ENCODE data around the gene DCN.

GRCh38 chr12:82708271-82708851, 21.7 kb downstream of the TMTC2 start:
- PRO-cap, result no peak

- PRO-cap, result no peak
Observed at GRCh38 chr12:86134386-86135078, 121.7 kb downstream of the MGAT4C start.

- PRO-cap, result no peak
Observed at GRCh38 chr12:86601095-86601552, 344.9 kb upstream of the MGAT4C start.

- PRO-cap, result no peak
Observed at GRCh38 chr12:89087249-89087665, 265.0 kb downstream of the DUSP6 start.

GRCh38 chr12:89160492-89161206, 191.7 kb downstream of the DUSP6 start:
- PRO-cap, result no peak

DNA sequence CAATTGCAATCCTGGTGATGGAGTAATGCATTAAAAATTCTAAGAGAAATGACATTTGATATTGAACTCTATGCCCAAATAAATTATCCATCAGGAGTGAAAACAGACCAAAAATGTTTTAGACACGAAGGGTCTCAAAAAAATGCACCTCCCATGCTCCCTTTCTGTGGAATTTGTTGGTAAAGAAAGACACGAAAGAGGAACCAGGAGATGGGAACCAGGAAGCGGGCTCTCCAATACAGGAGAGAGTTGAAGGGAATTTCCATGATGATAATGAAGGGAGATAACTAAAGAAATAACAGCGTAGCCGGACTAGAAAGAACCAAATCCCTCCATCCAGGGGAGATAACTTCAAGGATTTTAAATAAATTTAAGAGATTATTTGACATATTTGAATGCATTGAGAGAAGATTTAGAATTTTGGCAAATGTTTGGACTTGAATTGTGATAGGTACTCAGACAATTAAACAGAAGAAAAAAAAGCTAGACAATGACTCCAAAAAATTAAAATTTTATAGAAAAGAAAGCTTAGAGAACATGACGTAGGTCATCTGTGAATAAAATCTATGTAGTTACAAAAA, 182.9 kb downstream of the DUSP6 start:
- PRO-cap, result no peak

GRCh38 chr12:89370266-89371446, 18.4 kb upstream of the DUSP6 start:
- PRO-cap, result no peak

DNA sequence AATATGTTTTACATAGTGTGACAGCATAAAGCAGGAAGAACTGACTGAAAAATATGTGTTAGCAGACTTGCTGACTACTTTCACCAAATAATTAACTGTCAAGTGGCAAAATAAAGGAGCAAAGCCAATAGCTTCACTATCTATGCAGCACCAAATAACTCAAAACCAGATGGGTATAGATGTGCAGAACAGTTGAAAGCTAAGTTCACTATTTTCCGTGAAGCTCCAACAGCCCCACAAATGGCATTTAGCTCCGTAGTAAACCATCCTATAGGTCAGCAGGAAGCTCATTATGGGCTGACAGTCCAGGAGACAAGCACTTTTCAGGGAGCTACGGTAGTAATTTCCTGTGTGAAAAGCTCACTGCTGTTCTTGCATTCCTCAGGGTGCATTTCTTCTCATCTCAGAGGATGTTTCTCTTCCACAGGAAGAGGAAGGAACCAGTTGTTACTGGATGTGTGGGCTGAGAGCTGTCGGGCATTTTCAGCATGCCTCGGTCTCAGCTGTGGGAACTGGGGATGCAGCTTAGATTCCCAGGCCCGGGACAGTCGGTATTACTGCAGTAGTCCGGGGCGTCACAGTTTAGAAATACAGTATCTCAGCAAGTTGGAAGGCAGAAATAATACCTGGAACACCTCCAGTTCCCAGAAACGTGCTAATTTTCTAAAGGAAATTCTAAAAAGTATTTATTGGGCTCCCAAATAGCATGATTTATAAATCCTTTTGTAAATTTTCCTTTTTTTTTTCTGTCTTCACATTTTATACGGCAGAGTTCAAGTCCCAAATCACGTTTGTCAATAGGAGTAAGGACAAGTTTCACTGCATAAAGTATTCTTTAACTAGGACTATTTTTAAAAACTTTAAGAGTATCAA, 72.7 kb downstream of the GALNT4 start:
- PRO-cap, result unidirectional peak, plus-strand start at position 290 of the sequence; bidirectional peak, plus-strand start at position 443 of the sequence, minus-strand start at position 345 of the sequence; bidirectional peak, plus-strand start at position 554 of the sequence, minus-strand start at position 514 of the sequence

DNA sequence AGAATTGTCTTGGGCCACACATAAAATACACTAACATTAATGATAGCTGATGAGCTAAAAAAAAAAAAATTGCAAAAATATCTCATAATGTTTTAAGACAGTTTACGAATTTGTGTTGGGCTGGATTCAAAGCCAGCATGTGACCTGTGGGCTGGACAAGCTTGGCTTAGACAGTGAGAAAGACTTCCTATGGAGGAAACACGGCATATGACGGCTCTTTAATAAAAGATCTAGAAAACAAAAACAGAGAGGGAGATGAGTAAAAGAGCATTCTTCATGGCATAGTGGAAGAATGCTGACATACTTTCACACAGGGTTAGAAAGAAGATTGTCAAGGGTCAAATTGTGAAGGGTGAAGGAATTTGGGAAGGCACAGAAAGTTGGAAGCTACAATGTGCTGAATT, 63.5 kb downstream of the GALNT4 start:
- PRO-cap, result no peak

GRCh38 chr12:89566729-89567036, 40.8 kb upstream of the POC1B start:
- PRO-cap, result no peak

DNA sequence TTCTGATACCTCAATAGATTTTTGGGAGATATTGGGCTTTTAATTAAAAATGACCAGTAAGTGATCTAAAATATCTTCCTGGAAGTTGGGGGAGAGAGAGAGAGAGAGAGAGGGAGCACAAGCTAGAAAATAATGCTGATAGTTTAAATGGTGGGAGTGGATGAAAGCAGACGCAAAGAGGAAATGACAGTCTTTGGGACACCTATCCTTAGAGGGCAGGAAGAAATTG, 399.7 kb upstream of the ATP2B1 start:
- PRO-cap, result no peak

DNA sequence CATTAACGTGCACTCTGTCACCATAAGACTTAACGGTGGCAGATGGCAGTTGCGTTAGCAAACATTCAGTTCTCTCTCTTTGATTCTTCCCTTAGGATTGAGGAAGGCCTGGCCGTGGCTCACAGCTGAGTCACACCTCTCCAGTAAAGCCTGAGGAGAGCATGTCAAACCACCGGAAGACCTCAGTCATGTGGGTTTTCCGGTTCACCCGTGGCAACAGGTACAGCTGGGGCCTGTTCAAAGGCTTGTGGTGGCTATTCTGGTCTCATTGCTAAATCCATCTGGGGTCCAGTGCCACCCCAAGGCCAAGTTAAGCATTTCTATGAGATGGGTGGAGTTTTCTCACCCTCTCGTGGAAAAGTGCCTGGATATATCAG, 545.1 kb upstream of the ATP2B1 start:
- PRO-cap, result no peak

GRCh38 chr12:90954529-90954903, 460 bp downstream of the CCER1 start:
- PRO-cap, result no peak

DNA sequence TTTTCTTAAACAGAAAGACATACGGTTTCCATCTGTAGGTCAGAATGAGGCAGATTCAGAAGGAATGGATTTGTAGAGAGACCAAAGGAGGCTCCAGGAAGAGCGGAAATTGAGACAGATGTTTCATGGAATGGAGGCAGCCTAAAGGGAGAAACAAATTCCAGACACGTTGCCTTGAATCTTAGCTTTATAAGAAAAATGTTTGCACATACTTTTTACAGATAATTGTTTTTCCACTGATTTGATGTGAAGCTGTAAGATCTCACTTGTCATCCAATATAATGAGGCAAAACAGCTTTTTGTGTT, 24.8 kb downstream of the EPYC start:
- PRO-cap, result no peak

DNA sequence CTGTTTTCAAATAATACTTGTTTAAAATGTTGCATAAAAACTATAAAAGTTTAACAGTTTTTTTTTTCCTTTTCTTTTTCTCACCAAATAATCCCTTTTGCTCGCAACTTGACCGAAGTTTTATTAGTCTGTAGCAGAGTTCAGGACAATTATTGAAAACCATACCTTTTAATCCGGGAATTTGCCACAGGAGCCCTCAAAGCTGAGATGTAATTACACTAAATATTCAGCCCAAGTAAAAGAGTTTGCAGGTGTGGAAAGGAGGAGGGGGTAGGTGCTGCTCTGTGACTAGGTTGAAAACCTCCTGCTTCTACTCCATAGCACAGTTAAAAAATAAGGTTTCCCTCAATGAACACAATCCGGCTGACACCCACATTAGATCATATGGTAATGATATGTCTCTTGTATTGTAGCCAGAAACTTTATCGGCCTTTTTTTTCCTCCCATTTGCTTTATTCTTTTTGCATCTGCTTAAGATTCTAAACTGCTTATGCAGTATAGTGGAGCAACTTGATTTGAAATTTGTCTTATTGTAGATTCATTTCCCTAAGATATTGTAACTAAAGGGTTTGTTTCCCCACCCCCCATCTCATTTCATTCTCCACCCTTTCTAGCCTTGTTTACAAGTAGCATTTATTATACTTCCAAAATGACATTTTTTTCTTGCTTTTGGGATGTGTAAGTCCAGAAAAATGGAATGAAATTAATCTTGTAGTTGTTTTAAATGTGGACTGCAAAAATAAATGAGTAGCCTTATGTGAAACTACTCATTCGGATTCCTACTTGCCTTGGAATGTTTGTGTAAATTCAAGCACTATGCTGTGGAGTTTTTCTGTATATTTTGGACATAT, at the start of gene DCN:
Gene DCN (minus strand): TSS at position 328 of the 851 bp plus-strand sequence.
- PRO-cap, result no peak

DNA sequence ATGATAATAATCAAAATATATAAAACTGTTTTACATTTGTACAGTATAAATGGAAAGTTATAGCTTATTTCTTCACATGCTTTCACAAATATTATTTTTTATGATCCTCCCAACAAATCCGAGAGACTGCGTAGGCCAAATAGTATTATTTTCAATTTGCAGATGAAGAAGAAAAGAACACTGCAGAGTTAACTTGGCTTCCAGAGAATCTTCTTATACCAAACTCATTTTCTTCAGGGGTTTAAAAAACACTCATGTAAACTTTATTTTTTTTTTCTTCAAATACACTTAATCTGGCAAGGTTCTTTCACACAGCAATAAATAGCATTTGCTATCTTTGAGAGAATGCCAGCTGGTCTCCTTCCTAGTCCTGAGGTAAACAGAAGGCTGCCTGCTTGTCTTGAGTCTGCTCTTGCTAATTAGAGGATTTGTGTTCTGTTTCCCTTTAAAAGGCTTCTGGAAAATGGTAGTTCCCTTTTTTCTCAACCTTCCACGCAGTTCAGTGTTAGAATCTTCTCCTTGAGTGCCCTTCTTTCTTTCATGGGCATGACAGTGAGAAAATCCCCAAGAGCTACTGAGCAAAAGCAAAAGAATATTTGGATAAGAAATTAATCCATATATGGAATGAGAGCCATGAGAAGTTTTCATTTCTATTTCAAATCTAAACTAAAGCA, 92.2 kb upstream of the DCN start:
- PRO-cap, result no peak

GRCh38 chr12:91778080-91778463, 367.6 kb downstream of the BTG1 start:
- PRO-cap, result no peak

GRCh38 chr12:91834578-91834777, 311.2 kb downstream of the BTG1 start:
- PRO-cap, result no peak

GRCh38 chr12:91922590-91923062, 223.0 kb downstream of the BTG1 start:
- PRO-cap, result no peak

- PRO-cap, result no peak
Observed at GRCh38 chr12:91926757-91927200, 218.9 kb downstream of the BTG1 start.

Data from neural crest cell (in vitro differentiated cells).